Measurements from ENCODE around the genes NEK7 and NR5A2.

- PRO-cap, result no peak
These were observed 8.0 kb upstream of the GLRX2 start for GRCh38 chr1:193113132-193113730.

GRCh38 chr1:193457612-193458155 lies 271.3 kb upstream of the B3GALT2 start:
- PRO-cap, result no peak

DNA sequence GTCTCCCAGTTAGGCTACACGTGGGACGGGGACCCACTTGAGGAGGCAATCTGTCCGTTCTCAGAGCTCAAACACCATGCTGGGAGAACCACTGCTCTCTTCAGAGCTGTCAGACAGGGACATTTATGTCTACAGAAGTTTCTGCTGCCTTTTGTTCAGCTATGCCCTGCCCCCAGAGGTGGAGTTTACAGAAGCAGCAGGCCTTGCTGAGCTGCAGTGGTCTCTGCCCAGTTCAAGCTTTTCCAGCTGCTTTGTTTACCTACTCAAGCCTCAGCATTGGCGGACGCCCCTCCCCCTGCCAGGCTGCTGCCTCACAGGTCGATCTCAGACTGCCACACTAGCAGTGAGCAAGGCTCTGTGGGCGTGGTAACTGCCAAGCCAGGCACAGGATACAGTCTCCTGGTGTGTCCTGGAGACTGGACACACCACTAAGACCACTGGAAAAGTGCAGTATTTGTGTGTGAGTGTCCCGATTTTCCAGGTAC lies 14.5 kb downstream of the CFHR5 start:
- PRO-cap, result no peak

DNA sequence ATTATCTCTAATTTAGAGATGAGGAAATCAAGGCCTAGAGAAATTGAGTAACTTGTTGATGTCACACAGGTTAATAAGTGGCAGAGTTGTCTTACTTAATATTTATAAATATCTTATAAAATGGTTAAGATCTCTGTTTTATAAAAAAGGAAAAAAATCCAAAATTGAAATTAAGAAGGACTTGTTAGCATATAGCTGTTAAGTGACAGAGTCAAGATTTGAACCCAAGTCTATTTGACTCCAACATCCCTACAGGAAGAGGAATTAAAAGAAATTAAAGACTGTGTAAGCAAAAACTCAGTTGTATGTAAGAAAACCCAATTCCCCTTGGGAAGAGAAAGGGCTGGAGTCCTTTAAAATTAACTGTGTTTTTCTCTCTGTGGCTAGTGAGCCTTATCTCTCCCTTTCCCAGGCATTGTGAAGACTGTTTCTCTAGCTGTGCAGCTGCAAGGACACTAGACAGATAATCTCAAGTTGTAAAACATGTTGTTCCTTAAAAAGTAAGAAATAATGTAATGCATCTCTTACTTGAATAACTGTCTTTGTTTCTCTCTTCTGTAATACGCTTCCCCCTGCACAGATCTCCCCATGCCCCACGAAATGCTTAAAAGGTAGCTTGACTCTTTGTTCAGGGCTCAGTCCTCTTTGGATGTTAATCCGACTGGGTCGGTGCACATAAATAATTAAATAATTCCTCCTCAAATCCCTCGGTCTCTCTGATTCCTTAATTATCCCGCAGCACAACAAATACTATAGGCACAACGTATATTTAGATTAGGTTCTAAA lies 29.9 kb upstream of the F13B start:
- PRO-cap, result no peak

- PRO-cap, result no peak
These were observed 35.1 kb upstream of the F13B start for GRCh38 chr1:197101742-197102922.

DNA sequence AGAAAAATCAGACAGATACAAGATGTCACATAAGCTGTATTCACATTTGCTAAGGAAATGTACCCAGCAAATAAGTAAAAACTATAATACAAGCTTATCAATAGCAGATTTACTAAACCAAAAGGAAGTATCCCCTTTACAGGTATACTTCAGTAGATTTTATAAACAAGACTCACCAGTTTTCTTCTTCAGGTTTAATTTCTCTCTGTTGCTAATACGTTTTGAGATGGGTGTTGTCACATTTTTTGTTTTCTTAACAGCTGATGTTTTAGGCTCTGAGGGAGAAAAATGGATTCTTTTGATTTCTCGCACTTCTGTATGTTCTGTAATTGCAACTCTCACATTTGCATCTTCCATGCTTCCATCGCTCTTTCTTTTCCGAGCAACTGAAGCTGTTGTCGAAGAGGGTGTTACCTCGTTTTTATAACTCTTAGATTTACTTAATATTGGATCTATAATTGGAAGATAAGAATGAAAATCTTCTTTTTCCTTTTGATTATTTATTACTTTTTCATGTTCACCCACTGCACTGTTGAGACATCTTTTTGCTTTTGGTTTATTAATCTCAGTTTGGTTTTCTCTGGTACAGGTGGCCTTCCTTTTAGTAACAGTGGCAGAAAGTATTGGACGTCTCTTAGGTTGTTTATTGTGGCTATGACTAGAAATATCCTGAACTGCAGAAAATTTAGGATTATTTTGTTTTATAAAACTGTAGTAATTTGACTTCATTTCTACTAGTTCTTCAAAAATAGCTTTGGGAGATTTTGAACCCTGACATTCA lies 4.1 kb downstream of the ASPM start:
- PRO-cap, result no peak

DNA sequence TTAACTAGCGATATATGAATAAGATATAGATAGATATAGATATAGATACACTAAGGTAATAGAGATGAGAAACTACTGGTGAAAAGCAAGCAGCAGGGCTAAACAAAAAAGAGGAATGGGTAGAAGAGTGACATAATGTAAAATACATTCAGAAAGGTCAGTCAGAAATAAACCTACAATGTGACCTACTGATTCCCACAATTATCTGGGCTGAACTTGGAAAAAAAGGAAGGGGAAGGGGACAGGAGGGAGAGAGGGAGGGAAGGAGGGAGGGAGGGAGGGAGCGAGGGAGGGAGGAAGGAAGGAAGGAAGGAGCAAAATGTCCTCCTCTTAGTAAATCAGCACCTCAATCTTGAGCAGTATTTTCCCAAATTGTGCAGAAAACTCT lies 3.8 kb downstream of the ZBTB41 start:
- PRO-cap, result no peak

- PRO-cap, result no peak
These were observed 154.7 kb downstream of the DENND1B start for GRCh38 chr1:197620558-197621100.

GRCh38 chr1:197638384-197638669 lies 137.0 kb downstream of the DENND1B start:
- PRO-cap, result no peak

- PRO-cap, result no peak
These were observed 80.5 kb upstream of the NEK7 start for GRCh38 chr1:198076327-198076591.

GRCh38 chr1:198156439-198157510 lies at the start of gene NEK7:
TSS of gene NEK7 (plus strand) at chr1:198156998.
- PRO-cap, result bidirectional peak, plus-strand start at chr1:198157033, minus-strand start at chr1:198156971

DNA sequence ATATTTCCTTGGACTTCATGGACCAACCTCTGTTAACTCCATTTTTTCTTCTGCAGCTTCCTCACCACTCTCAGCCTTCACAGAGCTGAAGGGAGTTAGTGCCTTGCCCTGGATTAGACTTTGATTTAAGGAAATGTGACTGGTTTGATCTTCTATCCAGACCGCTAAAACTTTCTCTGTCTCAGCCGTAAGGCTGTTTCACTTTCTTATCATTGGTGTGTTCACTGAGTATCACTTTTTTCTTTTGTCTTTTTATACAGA lies 9.1 kb downstream of the NEK7 start:
- PRO-cap, result no peak

- PRO-cap, result no peak
These were observed 39.8 kb downstream of the NEK7 start for GRCh38 chr1:198196528-198197107.

- PRO-cap, result no peak
These were observed 54.6 kb downstream of the NEK7 start for GRCh38 chr1:198211270-198212003.

DNA sequence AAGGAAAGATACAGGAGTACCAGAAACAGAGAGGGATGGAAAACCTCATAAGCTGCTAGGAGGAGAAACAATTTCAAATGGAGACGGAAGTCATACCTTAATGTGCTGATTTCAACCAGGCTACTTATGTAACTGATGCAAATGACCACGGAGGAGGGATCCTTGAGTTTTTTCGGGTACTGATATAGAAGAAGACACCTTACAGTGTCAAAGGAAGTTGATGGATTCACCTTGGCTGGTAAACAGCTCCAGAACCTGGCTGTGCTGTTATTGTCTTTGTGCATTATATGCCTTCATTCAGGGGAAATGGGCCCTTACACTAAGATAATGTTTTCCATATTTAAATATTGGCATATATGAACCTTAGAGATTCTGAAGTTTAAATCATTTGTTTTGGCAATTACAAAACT lies 19.0 kb upstream of the PTPRC start:
- PRO-cap, result no peak

- PRO-cap, result no peak
These were observed 17.5 kb downstream of the PTPRC start for GRCh38 chr1:198656241-198656914.

- PRO-cap, result no peak
These were observed 78.5 kb downstream of the PTPRC start for GRCh38 chr1:198717445-198717668.

GRCh38 chr1:198750425-198750781 lies 111.6 kb downstream of the PTPRC start:
- PRO-cap, result no peak

GRCh38 chr1:200022456-200022965 lies 5.0 kb upstream of the NR5A2 start:
- PRO-cap, result no peak

- PRO-cap, result no peak
These were observed at the start of gene NR5A2 for GRCh38 chr1:200027071-200027803. TSS of gene NR5A2 (plus strand) at chr1:200027710.